Measurements from ENCODE around the genes TPPP and NKD2.

DNA sequence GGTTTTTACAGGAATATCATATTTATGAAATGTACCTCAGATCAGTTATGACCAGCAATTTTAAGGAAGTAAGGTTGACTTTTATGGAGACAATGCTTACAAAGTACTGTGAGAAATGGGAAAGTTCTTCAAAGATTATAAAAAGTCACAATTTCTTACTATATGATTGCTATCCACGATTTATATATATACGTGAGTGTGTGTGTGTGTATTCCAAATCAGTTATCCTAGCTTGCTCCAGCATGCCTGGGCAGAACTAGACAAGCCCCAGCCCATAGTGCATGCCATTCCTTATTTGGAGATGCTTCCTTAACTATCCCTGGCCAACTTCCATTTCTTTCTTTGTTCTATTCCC, 77.4 kb upstream of the PLEKHG4B start:
- PRO-cap: no peak

GRCh38 chr5:269303-270545, 1.7 kb upstream of the PDCD6 start:
- PRO-cap: unidirectional peak, plus-strand start at chr5:270361

DNA sequence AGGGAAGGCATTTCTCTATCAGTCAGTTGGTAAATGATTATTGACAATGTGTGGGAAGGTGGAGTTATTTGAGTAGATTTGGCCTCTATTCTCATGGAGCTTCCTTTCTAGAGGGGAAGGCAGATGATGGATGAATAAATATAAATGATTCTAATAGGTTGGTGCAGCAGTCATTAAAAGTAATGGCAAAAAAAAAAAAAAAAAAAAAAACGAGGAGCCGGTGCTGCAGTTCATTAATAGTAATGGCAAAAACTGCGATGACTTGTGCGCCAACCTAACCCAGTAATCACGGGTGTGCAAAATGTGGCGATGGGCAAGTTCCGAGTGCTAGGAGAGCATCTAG, 8.1 kb downstream of the PDCD6 start:
- PRO-cap: no peak

DNA sequence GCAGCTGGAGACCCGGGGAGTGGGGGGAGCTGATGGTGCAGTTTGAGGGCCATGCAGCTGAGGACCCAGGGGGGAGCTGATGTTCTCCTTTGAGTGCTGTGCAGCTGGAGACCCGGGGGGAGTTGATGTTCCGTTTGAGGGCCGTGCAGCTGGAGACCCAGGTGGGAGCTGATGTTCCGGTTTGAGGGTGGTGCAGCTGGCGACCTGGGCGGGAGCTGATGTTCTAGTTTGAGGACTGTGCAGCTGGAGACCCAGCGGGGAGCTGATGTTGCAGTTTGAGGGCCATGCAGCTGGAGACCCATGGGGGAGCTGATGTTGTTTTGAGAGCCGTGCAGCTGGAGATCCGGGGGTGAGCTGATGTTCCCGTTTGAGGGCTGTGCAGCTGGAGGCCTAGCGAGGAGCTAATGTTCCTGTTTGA, 14.6 kb downstream of the PDCD6 start:
- PRO-cap: no peak

DNA sequence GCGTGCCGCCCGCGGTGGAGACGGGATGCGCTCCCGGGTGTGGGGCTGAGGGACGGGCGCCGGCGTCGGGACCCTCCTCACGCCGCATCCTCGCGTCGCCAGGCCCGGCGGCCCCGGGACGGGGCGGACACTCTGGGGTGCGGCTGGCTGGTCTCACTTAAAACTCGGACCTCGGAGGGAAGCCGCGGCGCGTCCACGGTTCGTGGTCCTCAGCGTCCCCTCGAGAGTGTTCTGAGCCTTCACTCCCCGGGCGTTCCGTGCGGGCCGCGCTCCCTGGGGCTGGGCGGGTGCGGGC, 287 bp downstream of the AHRR start:
- PRO-cap: no peak

DNA sequence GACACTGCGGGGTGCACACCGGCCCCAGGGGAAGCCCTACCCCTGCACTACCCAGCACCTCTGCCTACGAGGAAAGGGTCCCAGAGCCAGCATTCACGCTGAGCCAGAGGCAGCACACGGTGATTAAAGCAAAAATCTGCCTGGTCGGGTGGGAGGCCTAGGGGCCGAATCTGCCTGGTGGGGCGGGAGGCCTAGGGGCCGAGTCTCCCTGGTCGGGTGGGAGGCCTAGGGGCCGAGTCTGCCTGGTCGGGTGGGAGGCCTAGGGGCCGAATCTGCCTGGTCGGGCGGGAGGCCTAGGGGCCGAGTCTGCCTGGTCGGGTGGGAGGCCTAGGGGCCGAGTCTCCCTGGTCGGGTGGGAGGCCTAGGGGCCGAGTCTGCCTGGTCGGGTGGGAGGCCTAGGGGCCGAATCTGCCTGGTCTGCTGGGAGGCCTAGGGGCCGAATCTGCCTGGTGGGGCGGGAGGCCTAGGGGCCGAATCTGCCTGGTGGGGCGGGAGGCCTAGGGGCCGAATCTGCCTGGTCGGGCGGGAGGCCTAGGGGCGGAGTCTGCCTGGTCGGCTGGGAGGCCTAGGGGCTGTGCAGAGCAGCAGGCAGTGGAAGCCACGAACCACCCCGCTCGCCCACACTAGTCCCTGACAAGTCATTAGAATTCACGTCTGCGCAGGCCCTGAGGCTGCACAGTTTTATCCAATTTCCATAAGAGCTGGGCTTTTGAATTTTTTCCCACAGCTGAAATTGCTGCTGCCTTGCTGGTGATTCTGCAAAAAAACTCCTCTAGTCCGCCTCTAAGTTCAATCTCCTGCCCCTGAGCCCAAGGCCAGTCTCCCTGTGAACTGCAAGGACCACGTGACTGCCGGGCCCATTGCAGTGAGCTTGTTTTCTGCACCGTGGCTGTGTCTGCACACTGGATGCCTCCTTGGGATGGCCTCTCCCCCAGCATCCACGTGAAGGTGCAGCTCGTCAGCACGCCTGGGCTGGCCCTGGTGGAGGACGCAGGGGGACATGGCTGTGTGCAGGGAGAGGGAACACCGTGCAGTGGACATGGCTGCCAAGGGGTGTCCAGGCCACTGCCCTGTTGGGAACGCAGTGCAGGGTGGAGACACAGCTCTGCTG, 27.5 kb upstream of the EXOC3 start:
- PRO-cap: unidirectional peak, plus-strand start at position 543 of the sequence

DNA sequence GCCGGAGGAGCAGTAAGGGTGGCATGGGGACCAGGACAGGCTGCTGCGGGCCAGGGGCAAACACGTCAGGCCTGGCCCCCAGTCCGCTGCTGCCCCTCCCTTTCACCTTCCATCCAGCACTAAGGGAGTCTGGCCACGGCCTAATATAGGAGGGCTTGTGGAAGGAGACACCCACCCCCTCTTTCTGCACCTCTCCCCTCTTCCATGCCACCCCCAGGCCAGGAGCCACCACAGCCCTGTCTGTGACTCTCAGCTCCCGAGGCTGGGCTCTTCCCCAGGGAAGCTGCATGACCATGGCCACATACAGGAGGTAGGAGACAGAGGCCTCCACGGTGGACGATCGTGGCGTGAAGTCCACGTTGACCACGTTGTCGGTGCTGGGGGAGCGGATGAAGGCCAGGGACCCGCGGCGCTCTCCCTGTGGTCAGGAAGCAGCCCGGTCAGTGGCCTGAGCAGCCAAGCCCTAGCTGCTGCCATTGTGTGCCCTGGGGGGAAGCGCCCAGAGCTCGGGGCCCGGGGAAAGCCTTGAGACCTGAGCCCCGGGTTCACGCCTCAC, 34.1 kb downstream of the EXOC3 start:
- PRO-cap: no peak

GRCh38 chr5:662955-663544, 30.1 kb downstream of the TPPP start:
- PRO-cap: no peak

GRCh38 chr5:673600-674759, 19.2 kb downstream of the TPPP start:
- PRO-cap: no peak

DNA sequence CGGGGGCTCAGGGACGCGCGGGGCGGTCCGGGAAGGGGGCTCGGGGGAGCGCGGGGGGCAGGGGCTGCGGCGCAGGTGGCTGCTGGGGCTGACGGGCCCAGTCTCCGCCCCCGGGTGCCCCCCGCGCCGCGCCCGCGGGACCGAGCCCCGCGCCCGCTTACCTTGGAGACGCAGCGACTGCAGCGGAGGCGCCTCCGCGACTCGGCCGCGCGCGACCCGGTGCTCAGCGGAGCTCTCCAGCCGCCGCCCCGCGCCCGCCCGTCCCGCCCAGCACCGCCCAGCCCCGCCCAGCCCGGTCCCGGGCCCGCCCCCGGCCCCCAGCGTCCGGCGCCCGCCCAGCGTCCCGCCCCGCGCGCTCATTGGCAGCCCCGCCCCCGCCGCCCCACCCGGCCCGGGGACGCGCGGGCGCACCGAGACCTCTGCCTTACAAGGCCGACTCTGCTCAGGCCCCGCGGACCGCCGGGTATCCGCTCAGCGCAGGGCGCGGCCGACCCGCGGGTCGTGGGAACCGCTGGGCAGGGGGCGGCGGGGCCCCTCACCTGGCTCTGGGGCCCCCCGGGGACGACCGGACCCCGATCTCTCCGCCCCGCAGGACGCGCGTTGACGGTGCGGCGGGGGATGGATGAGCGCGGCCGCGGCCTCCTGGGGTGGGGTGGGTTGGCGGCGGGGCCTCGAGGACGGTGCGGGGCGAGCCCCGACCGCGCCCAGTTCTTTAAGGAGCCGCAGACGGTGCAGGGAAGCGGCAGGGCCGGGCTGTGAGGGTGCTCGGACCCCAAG, at the start of gene TPPP:
Gene TPPP (minus strand): TSS at position 236 of the 777 bp plus-strand sequence.
- PRO-cap: bidirectional peak, plus-strand start at position 429 of the sequence, minus-strand start at position 221 of the sequence

GRCh38 chr5:717179-717602, 24.0 kb upstream of the TPPP start:
- PRO-cap: no peak

GRCh38 chr5:759029-759617, 25.4 kb downstream of the ZDHHC11B start:
- PRO-cap: bidirectional peak, plus-strand start at chr5:759310, minus-strand start at chr5:759133

DNA sequence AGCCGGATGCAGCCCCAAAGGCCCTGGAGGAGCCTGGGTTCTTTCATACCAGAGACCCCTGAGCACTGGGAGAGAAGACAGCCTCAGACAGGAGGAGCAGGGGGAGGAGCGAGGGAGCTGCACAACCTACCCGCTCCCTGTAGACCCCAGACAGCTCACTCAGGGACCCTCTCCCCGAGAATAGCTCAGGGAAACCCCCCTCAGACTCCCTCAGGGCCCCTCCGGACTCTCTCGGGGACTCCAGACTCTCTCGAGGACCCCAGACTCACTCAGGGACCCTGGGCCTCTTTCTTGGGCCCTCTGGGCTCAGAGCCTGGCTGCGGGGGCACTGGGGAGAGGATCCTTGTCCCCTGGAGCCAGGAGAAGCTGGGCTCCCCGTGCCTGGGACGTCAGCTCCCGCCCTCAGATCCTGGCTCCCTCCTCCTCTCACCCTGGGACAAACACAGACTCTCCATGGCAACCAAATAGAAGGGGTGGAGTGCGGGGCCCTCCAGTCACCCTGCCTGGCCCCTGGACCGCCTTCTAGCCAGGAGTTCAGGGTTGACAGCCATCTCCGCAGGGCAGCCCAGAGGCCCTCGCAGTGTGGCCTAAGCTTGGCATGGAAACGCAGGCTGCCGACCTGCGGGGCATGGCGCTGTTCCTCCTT, 1.3 kb downstream of the ZDHHC11 start:
- PRO-cap: bidirectional peak, plus-strand start at position 529 of the sequence, minus-strand start at position 404 of the sequence

DNA sequence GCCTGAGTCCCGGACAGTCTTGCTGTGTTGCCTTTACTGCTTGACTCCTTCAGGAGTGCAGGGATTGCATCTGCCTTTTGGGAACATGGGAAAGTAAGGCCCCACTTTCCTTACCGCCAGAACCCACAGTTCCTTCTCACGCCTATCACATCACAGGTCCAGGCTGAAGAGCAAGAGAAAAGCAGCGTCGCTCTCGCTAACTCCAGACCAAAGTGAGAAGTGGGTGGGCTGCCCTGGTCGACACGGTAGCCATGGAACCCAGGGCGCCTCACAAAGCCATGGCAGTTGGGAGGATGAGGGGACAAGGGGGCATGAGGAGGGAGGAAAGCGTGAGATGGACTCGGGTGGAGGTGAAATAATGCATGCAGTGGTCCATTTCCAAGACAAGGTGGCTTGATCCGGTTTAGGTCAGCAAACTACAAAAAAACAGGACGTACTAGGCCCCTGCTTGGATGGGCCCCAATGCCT, 8.0 kb upstream of the ZDHHC11 start:
- PRO-cap: no peak

- PRO-cap: no peak
Measured at GRCh38 chr5:891051-892148, 1.2 kb downstream of the BRD9 start.

GRCh38 chr5:964958-965399, 43.6 kb upstream of the NKD2 start:
- PRO-cap: no peak

GRCh38 chr5:1004477-1005374, 3.9 kb upstream of the NKD2 start:
- PRO-cap: bidirectional peak, plus-strand start at chr5:1004672, minus-strand start at chr5:1004608; bidirectional peak, plus-strand start at chr5:1004964, minus-strand start at chr5:1004928; bidirectional peak, plus-strand start at chr5:1005222, minus-strand start at chr5:1005110

- PRO-cap: bidirectional peak, plus-strand start at chr5:1008802, minus-strand start at chr5:1008490
Measured at GRCh38 chr5:1008111-1008902, at the start of gene NKD2. NKD2 (plus strand) TSS chr5:1008802.

- PRO-cap: no peak
Measured at GRCh38 chr5:1050628-1051204, 42.1 kb downstream of the NKD2 start.

- PRO-cap: no peak
Measured at GRCh38 chr5:1098128-1098383, 13.8 kb downstream of the SLC12A7 start.